Gastroesophageal sphincter (tissue), 4 donors: Measurements from ENCODE around the gene CTAG1B.

DNA sequence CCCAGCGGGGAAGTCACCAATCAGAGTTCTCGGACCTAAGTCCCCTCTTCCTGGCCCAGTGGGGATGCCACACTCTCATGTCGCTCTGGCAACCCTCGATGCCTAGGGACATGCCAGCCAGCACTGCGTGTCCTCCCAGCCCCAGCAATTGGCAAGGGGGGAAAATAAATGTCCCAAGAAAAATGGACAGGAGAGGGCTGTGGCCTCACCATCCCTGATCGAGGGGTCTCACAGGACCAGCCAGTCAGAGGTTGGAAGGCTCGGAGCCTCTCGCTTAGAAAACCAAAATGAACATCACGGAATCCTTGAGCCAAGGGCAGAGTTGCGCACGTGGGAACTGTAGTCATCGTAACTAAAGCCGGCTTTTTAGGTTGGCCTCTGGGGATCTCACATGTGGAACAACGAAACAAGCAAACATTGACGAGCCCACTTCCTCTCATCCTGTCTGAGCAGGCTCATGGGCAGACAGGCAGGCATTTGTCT is 8.9 kb upstream of the TREX2 start:
- PRO-cap = no peak
- RAMPAGE, long total RNA, 4 experiments = no peak in any of the 4 experiments

DNA sequence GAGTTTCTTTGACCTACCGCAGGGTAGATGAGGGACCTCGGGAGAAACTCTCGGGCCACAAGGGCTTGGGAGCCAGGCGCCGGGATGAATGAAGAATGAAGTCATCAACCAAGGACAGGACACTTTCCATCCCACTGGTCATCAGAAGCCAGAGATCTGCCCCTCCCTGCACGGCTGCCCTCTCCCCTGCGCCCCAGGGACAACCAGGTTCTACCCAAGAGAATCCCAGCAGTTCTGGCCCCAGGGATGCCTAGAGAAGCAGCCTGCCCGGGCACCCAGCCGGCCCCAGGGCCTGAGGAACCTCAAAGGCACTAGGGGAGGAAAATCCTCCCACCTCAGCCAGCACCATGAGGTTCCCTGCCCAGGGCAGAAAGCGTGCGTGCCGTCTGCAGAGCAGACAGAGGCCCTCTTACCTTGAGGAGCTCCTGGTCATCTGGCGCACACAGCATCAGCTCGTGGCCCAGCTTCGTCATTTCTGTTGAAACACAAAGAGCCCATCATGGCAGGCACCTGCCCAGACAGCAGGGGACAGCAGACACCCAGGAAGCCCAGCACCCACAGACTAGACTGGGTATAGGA is 8.1 kb downstream of the HAUS7 start:
- PRO-cap = no peak
- RAMPAGE, long total RNA, 4 experiments = no peak in any of the 4 experiments

DNA sequence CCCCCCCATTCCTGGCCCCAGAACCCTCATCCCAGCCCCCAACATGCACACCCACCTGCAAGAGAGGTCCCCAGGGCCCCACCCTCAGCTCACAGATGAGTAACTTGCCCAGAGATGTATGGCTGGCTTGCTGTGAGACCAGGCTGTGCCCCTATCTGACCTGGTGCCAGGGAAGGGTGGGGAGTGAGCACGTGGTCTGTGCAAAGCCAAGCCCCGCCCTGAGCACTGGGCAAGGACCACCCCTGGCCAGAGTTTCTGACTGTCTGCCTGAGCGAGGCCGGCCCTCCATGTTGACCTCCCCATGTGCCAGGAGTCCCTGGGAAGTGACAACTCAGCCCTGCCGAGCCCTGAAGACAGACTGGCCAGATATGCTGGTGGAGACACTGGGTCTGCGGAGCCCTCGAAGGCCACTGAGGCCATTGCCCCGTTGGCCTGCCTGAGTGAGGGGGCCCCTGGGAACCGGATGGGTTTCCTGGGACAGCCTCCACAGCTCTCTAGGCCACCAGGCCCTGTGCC is 7.2 kb upstream of the BGN start:
- PRO-cap = no peak
- RAMPAGE, long total RNA, 4 experiments = no peak in any of the 4 experiments

GRCh38 chrX:153520937-153521579 is 3.6 kb downstream of the ATP2B3 start:
- PRO-cap = no peak
- RAMPAGE, long total RNA, 4 experiments = no peak in any of the 4 experiments

DNA sequence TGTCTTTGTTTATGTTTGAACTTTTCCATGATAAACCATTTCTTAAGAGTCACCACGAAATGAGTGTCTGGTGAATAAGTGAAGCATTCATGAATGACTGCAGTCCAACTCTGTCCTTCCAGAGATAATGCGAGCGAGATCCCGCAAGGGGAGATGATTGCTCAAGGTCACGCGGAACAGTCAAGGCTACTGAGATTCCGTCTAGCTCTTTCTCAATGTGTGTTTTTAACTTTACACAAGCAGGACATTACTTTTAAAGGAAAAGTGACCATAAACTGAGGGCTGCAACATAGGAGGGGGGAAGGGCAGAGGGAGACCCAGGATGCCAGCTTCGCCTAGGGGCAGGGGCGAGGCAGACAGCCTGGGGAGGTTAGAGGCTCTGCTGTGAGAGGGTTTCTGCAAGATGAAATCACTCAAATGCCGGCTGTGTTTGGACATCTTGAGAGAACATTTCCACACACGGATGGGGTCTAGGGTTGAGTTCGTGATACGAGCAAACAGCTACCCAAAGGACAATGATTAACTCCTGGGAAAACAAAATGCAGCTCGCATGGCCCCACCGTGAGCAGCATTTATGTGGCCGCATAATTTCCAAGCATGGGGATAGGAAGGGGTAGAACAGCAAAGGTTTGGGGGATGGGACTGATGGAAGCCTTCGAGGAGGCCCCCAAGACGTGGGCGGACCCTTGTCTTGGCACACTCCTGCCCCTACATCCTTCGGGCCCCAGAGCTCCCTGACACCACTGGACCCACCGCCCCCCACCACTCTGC is 23.9 kb upstream of the CCNQ start:
- PRO-cap = no peak
- RAMPAGE, long total RNA, 4 experiments = no peak in any of the 4 experiments

DNA sequence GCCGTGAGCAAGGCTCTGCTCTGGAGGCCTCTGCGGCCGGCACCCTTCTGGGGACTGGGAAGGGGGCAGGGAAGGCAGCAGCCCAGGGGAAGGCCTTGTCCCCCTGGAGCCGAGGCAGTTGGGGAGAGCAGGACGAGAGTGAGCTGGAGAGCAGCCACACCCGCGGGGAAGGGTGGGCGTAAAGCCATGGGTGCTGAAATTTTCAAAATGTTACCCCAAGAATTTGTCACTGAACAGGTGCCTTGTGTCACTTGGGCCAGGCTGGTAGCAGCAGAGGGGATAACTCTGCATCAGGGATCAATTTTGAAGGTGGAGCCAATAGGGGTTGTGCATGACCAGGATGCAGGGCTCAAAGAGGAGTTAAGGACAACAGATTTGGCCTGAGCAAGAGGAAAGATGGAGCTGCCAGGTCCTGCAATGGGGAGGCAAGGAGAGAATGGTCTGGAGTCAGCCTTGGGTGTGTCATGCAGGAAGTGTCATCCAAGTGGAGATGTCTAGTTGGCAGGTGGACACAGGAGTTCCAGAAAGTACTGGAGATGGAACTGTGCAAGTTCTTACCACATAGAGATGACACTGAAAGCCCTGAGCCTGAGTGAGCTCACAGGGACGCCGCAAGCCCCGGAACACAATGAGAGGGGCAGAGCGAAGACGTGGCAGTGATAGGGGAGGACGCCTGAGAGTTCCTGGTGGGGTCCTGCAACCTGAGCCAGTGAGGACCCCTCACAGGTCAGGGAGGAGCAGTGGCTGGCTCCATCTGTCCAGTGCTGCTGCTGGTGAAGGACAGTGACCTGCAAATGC is 9.1 kb downstream of the SLC6A8 start:
- PRO-cap = no peak
- RAMPAGE, long total RNA, 4 experiments = no peak in any of the 4 experiments

DNA sequence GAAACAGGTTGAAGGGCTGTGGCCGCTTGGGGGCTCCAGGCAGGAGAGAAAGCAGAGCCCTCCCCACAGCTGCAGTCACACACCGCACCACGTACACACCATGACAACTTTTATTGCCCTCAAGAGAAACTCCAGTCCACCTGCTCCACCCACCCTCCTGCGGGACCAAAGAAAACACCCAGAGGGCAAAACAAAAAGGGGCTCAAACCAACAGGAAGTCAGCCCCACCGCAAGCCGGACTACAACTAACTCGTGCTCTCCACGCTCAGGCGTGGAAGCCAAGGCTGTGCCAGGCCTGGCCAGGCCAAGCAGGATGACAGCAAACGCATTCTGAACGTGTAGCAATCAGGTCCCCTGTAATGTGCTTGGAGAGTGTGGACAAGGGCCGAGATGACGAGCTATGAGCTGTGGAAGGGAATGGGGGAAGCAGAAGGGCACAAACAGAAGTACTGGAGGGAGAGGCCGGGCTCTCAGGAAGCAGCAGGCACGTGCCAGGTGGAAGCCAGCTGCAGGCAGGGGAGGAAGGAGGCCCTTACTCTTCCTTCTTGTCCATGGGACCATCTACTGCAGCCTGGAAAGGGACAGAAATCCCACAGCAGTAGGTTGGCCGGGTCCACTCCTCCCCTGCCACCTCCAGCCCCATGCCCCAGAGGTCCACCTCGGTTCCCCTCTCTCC is 12.8 kb downstream of the SLC6A8 start:
- PRO-cap = no peak
- RAMPAGE, long total RNA, 4 experiments = no peak in any of the 4 experiments

DNA sequence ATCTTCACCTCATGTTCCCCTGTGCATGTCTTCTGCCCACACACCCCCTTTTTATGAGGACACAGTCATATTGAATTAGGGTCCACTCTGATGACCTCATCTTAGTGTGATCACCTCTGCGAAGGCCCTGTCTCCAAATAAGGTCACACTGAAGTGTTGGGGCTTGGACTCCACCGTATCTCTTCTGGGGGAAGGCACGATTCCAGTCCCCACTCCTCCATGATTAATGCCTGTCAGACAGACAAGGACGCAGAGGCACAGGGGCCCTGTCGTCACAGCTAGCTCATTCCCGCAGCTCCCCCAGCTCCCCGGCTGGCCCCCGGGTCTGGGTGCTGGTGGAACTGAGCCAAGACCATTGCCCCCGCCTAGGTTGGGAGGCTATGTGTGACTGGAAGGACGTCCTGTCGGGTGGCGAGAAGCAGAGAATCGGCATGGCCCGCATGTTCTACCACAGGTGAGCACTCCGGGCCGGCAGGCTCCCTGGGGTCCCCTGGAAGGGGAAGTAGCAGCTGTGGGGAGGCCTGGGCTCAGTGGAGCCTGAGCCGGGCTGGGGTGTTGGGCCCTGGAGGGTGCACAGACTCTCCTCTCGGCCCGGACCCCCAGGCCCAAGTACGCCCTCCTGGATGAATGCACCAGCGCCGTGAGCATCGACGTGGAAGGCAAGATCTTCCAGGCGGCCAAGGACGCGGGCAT is 18.1 kb downstream of the ABCD1 start:
- PRO-cap = no peak
- RAMPAGE, long total RNA, 4 experiments = no peak in any of the 4 experiments

DNA sequence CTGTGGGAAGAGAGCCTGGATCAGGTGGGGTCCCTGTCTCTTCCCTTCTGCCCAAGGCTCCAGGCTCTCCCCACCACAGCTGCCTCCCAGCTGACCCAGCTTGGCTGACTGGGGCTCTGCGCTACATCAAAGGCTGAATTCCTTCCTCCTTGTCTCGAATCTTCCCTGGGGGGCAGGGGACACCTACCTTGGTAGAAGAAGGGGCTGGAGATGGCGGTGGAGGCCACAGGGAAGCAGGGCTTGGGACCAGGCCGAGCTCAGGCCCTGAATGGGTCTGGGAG is 974 bp downstream of the IRAK1 start:
- PRO-cap = no peak
- RAMPAGE, long total RNA, 4 experiments = no peak in any of the 4 experiments

- PRO-cap = no peak
- RAMPAGE, long total RNA, 4 experiments = no peak in any of the 4 experiments
Observed at GRCh38 chrX:154042947-154043309, 23.2 kb upstream of the IRAK1 start.

DNA sequence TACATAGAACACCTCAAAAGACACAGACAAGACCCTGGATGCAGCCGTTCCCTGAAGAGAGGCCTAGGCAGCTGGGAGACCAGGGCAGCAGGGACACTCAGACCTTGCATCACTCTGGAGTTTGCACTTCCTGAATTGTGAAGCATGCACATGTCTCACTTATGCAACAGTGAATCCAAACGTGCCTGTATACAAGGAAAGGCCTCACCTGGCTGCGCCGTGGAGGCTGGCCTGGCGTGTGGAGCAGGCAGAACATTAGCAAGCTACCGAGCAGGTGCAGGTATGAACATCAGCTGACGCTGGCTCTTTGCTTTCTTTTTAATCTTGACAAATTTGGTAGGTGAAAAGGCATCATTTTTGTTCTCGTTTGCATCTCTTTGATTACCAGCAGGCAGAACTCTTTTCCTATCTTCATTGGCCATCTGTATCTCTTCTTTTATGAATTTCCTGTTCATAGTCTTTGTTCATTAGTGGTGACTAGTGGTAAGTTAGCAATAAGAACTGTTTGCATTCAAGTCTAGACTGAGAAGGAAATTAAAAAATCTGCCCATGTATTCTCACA is 37.1 kb upstream of the IRAK1 start:
- PRO-cap = no peak
- RAMPAGE, long total RNA, 4 experiments = no peak in any of the 4 experiments

GRCh38 chrX:154084378-154085146 is 13.0 kb downstream of the MECP2 start:
- PRO-cap = no peak
- RAMPAGE, long total RNA, 4 experiments = no peak in any of the 4 experiments

GRCh38 chrX:154354769-154355312 is 19.6 kb downstream of the FLNA start:
- PRO-cap = no peak
- RAMPAGE, long total RNA, 4 experiments = start-site peak on the minus strand in 1 of 4 experiments, at chrX:154354881-154355052 at its widest, 526 reads per replicate

- PRO-cap = bidirectional peak, plus-strand start at chrX:154371525, minus-strand start at chrX:154371217; bidirectional peak, plus-strand start at chrX:154371609, minus-strand start at chrX:154371660
- RAMPAGE, long total RNA, 4 experiments = no peak in any of the 4 experiments
Observed at GRCh38 chrX:154371407-154372004, 2.9 kb downstream of the FLNA start.

DNA sequence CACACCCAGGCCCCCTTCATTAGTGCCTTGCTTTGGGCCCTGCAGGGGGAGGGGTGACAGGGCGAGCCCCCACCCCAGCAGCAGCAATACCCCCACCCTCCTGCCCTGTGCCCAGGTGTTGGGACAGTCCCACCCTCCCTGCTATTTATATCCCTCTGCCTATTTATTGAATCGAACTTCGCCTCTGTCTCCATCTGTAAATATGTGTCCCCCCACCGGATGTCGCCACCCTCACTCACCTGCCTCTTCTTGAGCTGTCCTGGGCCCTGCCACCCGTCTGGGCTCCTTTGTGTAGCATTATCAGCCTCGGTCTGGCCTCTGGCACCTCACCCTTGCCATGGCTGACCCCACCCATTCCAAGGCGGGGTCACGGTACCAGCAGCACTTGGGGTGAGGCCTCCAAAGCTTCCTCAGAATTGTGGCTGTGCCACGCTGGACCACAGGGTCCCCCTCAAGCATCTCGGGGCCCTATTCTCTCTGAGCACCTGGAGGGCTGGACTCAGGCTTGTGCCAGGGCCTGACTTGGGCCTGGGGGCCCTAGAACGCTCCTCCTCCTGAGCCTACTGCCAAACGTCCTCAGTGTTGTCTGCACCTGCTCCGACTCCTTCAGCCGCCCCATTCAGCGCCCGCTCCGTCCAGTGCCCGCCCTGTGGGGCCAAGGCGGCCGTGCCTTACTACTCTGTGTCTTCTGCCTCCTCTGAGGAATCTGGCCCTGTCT is 6.1 kb downstream of the LAGE3 start:
- PRO-cap = no peak
- RAMPAGE, long total RNA, 4 experiments = no peak in any of the 4 experiments

GRCh38 chrX:154541011-154541635 is 5.5 kb downstream of the G6PD start:
- PRO-cap = no peak
- RAMPAGE, long total RNA, 4 experiments = no peak in any of the 4 experiments

GRCh38 chrX:154619126-154619591 is at the start of gene CTAG1B:
Gene CTAG1B, minus strand, starts transcription at chrX:154619282.
- PRO-cap = no peak
- RAMPAGE, long total RNA, 4 experiments = no peak in any of the 4 experiments

GRCh38 chrX:154749863-154750908 is 691 bp downstream of the GAB3 start:
- PRO-cap = unidirectional peak, plus-strand start at chrX:154750440; bidirectional peak, plus-strand start at chrX:154750830, minus-strand start at chrX:154750718
- RAMPAGE, long total RNA, 4 experiments = no peak in any of the 4 experiments

- PRO-cap = no peak
- RAMPAGE, long total RNA, 4 experiments = no peak in any of the 4 experiments
Observed at GRCh38 chrX:154800705-154801295, 4.5 kb downstream of the MPP1 start.

DNA sequence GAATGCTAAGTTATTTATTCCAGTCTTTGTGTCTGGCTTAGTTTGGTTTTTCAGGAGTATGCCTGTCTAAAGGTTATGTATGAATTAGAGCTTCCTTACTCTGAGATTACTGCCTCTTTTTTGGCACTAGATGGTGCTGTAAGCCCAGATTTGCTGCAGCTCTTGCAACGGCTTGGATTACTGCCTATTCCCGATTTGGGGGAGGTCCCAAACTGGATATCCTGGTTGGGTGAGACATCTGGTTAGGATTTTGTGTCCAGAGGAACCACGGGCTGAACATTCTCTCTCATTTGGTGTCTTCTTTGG is 31.8 kb downstream of the F8A1 start:
- PRO-cap = no peak
- RAMPAGE, long total RNA, 4 experiments = no peak in any of the 4 experiments